Pericardium (tissue), 1 donor: ENCODE data around the genes TAFA2 and WIF1.

DNA sequence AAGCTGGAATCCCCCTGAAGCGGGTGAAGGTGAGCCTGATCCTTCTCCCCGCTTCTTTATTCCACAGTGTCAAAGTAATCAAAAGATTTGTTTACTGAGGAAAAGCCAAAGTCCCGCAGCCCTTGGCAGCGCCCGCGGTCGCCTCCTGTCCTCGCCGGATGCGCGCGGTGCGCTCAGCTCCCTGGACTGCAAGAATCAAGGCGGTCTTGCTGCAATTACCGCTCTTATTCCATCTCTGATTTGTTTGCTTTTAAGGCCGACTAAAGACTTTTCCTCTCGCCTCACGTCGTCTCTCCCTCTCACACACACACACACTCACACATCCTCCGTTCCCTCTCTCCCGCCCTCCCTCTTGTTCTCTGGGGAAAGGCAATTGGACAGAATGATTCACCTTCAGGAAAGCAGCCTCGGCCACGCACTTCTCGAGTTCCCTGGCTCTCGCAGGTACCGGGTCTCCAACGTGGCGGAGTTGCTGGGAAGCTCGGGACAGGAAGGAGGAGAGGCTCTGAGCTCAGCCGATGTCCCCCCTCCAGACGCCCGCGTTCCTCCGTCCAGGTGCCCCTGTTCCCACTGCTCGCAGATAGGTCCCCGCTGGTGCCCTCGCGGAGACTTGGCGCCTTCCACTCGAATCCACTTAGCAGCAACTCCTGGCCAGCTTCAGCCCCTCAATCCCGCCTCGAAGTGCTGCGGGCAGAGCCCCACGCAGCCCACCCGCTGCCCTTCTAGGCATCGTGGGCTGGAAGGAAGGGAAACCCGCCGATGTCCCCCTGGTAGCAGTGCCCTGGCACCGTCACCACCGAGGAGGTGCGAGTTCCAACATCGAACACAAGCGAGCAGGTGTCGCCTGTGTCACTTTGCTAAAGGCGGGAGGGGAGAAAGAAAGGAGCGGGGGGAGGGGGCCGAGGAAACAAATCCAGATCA lies 792 bp downstream of the TAFA2 start:
- RRBS: no CpG with 5 or more reads among the region's 57 CpGs

- RRBS: no CpG with 5 or more reads among the region's 22 CpGs
These were observed at the start of gene TAFA2 for GRCh38 chr12:62192450-62193192. Gene TAFA2 (minus strand): TSS chr12:62192773.

- RRBS: no CpG with 5 or more reads among the region's 2 CpGs
These were observed 79.0 kb downstream of the USP15 start for GRCh38 chr12:62339133-62339723.

GRCh38 chr12:62465976-62466434 lies 621 bp upstream of the MON2 start:
- RRBS: 3% methylated on average over 4 of the region's 10 CpGs

DNA sequence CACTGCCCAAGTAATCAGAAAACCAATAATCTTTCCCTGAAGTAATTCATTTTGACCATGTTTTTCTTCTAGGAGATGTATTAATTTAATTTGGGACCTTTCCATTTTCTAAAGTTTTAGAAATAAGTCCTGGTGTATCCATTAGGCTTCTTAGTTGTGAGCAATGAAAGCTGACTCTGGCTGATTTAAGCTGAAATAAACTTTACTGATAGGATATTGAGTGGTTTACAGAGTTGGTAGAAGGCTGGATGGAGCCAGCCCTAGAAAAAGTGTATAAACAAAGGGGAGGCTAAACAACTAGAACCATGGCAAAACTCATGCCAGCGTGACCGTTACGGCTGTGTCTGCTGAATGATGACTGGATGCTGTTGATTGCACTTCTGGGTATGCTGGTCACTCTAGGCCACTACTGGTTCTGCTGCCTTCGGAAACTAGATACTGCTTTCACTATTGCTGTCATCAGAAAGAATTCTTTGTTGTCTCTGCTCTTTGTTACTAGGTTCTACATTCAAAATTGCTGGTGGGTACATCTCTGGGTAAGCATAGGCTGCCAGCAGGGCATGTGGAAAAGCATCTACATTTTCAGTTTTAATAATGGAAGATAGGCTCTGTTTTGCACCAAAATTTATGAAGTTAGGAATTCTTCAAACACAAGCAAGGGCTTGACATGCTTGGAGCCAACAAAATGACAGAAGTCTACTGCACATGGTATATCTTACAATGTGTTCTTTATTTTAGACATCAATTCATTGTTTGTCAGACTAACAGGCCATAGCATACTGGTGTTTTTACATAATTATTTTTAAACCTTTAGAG lies 15.2 kb downstream of the MON2 start:
- RRBS: no CpG with 5 or more reads among the region's 4 CpGs

DNA sequence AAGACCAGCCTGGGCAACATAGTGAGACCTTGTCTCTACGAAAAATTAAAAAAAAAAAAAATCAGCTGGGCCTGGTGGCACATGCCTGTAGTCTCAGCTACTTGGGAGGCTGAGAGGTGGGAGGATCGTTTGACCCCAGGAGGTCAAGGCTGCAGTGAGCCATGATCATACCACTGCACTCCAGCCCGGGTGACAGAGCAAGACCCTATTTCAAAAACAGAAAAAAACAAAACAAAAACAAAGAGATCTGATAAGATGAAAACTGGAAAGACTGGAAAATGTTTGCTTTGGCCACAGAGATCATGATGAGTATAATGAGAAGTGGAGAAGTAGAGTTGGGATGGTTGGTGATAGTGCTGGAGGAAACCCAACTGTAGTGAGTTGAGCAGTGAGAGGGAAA lies 39.1 kb downstream of the MON2 start:
- RRBS: no CpG with 5 or more reads among the region's 3 CpGs

DNA sequence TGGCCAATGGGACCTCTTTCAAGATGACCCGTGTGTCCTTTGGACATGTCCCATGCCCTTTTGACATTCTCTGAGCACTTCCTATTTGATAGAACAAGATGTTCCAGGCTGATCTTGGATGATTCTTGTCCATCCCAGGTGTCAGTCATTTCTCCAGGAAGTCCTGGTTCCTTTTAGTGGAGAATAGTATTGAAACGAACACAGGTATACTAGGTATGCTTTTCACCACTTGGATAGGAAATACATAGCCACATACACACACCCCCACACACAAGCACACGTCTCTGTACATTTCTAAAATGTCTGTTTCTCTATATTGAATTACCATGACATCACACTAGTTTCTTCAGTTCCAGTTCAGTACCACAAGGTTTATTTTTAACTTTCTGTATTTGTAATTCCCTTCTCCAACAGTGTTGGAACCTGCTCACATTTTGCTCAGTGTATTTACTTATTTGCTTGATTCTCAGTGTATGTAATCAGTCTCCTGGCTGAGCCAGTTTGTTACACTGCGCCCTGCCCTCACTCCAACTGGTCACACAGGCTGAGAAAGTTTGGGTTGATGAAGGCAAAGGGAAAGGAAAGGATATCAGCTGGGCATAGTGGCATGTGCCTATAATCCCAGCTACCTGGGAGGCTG lies 67.0 kb downstream of the MON2 start:
- RRBS: no CpG with 5 or more reads among the region's 4 CpGs

- RRBS: no CpG with 5 or more reads among the region's 10 CpGs
These were observed 1.1 kb upstream of the AVPR1A start for GRCh38 chr12:63152076-63152470.

DNA sequence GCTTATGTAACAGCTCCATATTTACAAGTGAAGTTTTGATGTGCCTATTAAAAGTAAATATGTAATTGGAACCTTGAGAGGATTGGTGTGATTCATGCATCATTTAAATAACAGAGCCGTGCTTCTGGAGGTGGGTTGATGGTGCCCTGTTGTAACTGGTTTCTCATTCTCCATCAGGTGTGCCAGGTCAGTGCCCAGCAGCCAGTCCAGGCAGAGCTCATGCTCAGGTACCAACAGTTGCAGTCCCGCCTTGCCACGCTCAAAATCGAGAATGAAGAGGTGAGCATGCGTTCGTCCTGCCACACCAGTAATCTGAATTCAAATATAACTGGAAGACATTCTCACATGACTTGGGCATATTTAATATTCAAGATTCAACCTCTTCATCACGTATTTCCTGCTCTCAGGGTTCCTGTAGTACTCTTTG lies 157.1 kb downstream of the KICS2 start:
- RRBS: no CpG with 5 or more reads among the region's 7 CpGs

DNA sequence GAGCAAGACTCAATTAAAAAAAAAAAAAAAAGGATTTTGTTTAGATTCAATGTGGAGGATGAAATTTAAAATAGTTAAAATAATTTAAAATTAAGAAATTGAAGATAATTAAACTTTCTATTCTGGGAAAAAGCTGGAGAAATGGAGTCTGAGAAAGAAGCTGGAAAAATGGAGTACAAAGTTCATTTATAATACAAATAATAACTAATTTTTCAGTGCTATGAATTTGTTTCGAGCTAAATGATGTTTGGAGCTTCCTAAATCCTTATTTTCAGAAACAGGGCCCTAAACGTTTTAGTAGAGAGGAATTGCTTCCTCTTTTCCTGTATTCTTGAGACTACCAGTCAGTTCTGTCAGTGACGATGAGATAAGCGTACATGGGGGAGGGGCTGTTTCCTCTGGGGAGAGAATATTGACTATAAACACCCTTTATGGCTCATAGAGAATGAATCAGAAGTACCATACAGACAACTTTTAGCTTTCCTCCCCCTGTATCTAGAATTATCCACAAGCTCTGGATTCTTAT lies 5.0 kb downstream of the TBK1 start:
- RRBS: no CpG with 5 or more reads among the region's 4 CpGs

GRCh38 chr12:64583684-64584361 lies 26.5 kb upstream of the RASSF3 start:
- RRBS: no CpG with 5 or more reads among the region's 7 CpGs

- RRBS: no CpG with 5 or more reads among the region's 6 CpGs
These were observed 73.8 kb downstream of the RASSF3 start for GRCh38 chr12:64684084-64684461.

GRCh38 chr12:64781462-64781818 lies 22.2 kb upstream of the GNS start:
- RRBS: 4% methylated on average over 4 of the region's 17 CpGs

- RRBS: 4% methylated on average over 19 of the region's 71 CpGs
These were observed at the start of gene WIF1 for GRCh38 chr12:65121006-65121804. Gene WIF1 (minus strand): TSS chr12:65121305.

GRCh38 chr12:65169854-65170786 lies 737 bp downstream of the LEMD3 start:
- RRBS: 1% methylated on average over 49 of the region's 81 CpGs

DNA sequence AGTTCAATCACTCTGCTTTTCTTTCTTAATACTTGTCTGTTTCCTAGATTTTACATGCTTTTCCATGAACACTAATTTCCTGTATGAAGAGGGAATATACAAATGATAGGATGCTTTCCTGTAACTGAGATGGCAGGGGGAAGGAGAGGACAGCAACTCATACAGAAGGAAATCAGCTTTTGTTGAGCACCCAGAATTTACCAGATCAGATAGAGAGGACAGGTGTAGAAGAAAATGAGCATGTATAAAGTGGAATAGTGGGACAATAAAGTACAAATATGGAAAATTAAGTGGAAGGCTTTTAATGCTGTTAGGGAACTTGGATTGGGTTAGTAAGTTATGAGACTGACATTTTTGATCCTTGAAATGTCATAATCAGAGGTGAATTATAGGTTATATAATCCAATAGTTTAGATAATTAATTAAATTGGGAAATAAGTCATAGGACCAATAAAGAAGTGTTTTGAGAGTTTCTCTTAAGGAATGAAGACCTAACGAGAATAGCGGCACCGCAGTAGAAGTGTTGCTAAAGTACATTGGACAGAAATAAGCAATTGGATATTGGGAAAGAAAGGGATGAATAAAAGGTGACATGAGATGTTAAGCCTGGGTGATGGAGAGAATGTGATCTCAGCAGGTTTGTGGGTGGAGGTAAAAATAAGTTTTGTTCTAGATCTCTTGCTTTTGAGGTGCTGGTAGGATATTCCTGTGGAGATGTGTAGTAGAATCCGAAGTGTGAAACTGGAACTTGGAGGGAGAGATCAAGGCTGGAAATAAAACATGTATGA lies 5.6 kb downstream of the MSRB3 start:
- RRBS: no CpG with 5 or more reads among the region's 4 CpGs

GRCh38 chr12:65335092-65335858 lies 56.8 kb downstream of the MSRB3 start:
- RRBS: no CpG with 5 or more reads among the region's 6 CpGs

DNA sequence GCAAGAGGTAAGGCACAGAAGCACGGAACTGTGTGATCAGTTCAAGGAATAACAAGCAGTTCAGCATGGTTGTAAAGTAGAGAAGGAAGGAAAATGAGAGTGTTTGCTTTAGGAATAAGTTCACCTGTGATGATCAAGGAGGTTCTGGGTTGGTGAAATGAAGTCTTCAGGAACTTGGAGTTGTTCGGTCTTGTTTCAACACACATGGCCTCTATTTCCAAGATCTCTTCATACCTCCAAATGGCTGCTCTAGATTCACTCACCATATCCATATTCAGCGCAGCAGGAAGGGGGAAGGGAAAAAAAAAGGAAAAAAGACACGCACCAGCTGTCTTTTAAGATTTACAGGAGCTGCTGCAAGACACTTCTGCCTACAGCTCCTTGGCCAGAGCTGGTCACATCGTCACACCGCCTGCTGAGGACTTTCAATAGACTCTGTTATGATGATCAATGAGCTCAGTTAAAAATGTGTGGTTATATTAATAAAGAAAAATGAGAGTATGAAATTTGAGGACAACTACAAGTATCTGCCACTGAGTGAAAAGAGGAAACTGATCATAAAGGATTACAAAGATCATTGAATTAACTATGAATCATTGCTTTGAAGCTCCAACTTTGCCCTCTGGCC lies 182.3 kb upstream of the HMGA2 start:
- RRBS: no CpG with 5 or more reads among the region's 6 CpGs

GRCh38 chr12:65729309-65729764 lies 94.9 kb upstream of the HMGA2 start:
- RRBS: 7% methylated on average over 17 of the region's 36 CpGs